ENCODE data around the gene DENR.

DNA sequence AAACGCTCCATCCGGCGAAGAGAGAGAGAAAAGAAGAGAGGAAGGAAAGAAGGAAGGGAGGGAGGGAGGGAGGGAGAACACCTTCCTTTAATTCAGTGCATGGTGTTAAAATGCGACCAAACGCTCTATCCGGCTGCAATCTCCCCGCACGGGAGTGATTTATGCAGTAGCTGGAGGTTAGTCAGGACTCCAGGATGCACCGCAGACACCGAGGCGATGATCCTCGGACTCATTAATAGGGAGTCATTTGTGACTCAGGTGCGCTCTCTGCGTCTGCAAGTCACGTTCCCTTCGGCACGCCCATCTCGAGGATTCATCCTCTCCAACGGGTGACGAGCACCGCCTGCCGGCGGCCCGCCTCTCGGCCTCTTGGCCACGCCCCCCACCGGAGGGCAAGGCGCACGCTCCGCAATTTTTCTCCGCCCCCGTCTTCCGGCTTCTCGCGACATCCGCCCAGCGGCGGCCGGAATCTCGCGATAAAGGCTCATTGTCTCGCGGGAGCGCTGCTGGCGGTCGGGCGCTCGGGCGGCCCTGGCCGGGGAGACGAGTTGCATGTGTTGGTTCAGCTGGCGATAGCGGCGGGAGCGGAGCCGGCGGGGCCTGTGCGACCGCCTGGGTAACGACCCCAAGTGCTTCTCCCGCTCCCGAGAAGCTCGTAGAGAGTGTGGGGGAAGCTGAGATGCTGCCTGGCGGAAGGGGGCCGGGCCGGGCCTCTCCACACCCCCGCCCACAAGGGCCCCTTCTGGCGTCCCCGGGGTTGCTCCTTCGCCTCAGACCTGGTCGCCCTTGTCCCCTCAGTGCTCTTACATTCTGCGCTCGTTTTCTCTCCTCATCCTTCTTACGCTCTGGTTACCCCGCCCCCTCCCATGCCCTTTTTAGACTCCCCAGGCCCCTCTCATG, at the start of gene DENR:
TSS of gene DENR (plus strand) at position 490 of the 900 bp plus-strand sequence.
- PRO-cap = bidirectional peak, plus-strand start at position 490 of the sequence, minus-strand start at position 163 of the sequence
- RAMPAGE, long total RNA, 3 experiments = start-site peak on the plus strand in 3 of 3 experiments, centred at positions 515 to 523 of the sequence, 1,074 to 1,540 reads per replicate

- PRO-cap = no peak
- RAMPAGE, long total RNA, 3 experiments = no peak in any of the 3 experiments
These were observed 1.1 kb downstream of the DENR start for GRCh38 chr12:122753689-122754244.

GRCh38 chr12:122837492-122838399, 2.5 kb downstream of the HIP1R start:
- PRO-cap = no peak
- RAMPAGE, long total RNA, 3 experiments = no peak in any of the 3 experiments

- PRO-cap = no peak
- RAMPAGE, long total RNA, 3 experiments = no peak in any of the 3 experiments
These were observed 12.0 kb downstream of the VPS37B start for GRCh38 chr12:122883754-122884398.

DNA sequence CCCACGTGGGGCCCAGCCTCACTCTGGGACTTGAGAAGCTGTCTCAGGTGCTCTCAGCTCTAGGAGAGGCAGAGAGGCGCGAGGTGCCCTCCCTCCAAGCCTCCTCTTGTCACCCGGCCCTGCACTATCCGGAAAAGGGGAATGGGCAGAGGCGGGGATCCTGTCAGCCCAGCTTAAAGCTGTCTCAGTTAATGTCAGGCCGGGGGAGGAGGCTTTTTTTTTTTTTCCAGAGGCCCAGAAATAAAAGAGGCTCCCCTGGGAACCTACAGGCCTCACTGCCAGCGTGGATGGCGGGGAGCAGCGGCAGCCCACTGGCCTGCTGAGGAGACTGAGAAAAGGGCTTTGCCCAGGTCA, 769 bp downstream of the ABCB9 start:
- PRO-cap = no peak
- RAMPAGE, long total RNA, 3 experiments = no peak in any of the 3 experiments

GRCh38 chr12:123005053-123005807, 24.7 kb downstream of the ARL6IP4 start:
- PRO-cap = no peak
- RAMPAGE, long total RNA, 3 experiments = no peak in any of the 3 experiments

GRCh38 chr12:123050050-123050875, 69.8 kb downstream of the ARL6IP4 start:
- PRO-cap = unidirectional peak, minus-strand start at chr12:123050056; bidirectional peak, plus-strand start at chr12:123050684, minus-strand start at chr12:123050483
- RAMPAGE, long total RNA, 3 experiments = no peak in any of the 3 experiments

DNA sequence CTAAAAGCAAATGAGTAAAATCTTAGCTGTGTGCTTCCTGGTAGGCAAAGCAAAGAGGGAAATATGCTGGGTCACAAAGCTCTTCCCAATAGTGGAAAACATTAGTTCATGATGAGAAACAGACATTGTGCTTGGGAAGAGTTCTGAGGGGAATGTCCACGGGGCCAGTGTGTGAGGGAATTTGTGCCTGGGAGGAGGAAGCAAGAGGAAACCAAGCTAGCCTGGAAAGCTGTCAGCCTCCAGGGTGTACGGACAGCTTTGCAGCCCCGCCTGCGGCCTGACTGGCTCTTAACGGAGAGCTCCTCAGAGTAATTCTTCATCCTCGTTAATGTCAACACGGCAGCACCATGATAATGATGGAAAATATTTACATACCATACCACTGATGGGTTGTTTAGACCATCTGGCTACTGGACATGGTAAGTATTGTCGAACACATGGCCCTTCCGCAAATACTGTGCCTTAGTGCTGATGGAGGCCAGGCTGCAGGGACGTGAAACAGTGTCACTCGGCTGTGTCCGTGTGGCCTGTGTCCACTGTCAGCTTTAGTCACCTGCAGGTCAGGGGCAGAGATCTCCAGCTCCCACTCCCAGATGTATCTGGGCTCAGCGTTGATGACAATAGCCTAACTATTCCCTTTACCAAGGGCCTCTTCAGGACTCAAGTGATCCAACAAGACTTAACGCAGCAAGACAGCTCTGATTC, 32.3 kb downstream of the PITPNM2 start:
- PRO-cap = no peak
- RAMPAGE, long total RNA, 3 experiments = no peak in any of the 3 experiments

DNA sequence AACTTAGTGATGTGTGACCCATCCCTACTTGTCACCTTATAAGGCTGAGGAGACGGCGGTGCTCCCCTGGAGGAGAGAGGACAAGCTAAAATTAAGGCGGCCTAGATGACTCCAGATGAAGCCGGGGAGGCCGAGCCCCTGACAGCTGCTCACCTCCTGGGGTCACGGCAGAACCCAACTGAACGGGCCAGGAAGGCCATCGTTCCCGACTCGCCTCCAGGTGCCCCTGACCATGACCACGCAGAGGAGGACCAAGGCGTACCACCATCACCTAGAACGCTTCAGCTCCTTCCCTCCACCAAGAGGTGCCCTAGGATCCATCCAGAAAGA, 911 bp upstream of the PITPNM2 start:
- PRO-cap = no peak
- RAMPAGE, long total RNA, 3 experiments = no peak in any of the 3 experiments

GRCh38 chr12:123291896-123292517, 20.4 kb upstream of the CDK2AP1 start:
- PRO-cap = no peak
- RAMPAGE, long total RNA, 3 experiments = no peak in any of the 3 experiments

- PRO-cap = no peak
- RAMPAGE, long total RNA, 3 experiments = no peak in any of the 3 experiments
These were observed 22.1 kb upstream of the CDK2AP1 start for GRCh38 chr12:123293540-123294278.

- PRO-cap = no peak
- RAMPAGE, long total RNA, 3 experiments = no peak in any of the 3 experiments
These were observed 44.3 kb downstream of the SBNO1 start for GRCh38 chr12:123320073-123321067.

DNA sequence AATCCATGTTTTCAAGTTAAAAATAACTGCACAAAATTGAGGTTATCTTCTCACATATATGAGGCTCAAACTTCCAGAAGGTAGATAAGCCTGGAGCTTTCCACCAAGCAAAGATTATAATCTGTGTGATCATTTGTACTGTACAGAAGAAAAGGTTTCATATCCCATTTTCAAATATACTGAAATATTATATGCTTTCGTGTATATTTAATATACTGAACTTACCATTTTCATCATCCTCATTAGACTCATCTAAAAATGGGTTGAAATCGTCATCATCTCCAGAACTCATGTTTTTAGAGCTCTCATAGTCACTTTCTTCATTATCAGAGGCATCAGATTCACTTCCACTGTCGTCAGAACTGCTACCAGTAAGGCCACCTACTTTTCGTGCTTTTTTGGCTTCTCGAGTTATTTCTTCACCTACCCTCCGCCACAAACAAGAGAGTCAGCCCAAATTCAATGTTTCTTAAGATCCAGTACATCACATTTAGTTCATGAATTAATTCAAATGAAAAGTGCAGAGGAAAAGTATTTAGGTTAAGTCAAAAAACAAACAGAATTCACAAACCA, 43.3 kb downstream of the SBNO1 start:
- PRO-cap = no peak
- RAMPAGE, long total RNA, 3 experiments = no peak in any of the 3 experiments

GRCh38 chr12:123327116-123328179, 37.2 kb downstream of the SBNO1 start:
- PRO-cap = no peak
- RAMPAGE, long total RNA, 3 experiments = no peak in any of the 3 experiments

- PRO-cap = no peak
- RAMPAGE, long total RNA, 3 experiments = no peak in any of the 3 experiments
These were observed 7.7 kb downstream of the KMT5A start for GRCh38 chr12:123391483-123392161.

GRCh38 chr12:123398182-123398997, 14.5 kb downstream of the KMT5A start:
- PRO-cap = no peak
- RAMPAGE, long total RNA, 3 experiments = no peak in any of the 3 experiments

- PRO-cap = no peak
- RAMPAGE, long total RNA, 3 experiments = no peak in any of the 3 experiments
These were observed 7.9 kb downstream of the SNRNP35 start for GRCh38 chr12:123465648-123466508.

DNA sequence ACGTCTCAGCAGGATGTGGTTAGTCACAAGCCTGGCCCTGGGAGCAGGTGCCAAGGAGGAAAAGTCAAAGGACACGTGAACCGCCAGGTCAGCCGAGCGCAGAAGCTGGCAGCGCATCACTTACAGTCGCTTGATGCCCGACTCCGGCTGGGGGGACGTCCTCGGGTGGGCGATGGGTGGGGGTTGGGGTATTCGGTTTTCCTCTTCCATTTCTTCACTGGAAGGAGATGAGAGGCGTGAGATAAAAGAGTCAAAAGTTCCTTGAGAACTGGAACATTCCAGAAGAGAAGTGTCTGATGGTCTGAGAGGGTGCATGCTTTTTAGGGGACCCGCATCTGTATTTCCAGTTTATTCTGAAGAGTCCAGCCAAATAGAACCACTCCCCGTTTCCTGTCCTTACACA, 26.1 kb downstream of the SNRNP35 start:
- PRO-cap = no peak
- RAMPAGE, long total RNA, 3 experiments = no peak in any of the 3 experiments

DNA sequence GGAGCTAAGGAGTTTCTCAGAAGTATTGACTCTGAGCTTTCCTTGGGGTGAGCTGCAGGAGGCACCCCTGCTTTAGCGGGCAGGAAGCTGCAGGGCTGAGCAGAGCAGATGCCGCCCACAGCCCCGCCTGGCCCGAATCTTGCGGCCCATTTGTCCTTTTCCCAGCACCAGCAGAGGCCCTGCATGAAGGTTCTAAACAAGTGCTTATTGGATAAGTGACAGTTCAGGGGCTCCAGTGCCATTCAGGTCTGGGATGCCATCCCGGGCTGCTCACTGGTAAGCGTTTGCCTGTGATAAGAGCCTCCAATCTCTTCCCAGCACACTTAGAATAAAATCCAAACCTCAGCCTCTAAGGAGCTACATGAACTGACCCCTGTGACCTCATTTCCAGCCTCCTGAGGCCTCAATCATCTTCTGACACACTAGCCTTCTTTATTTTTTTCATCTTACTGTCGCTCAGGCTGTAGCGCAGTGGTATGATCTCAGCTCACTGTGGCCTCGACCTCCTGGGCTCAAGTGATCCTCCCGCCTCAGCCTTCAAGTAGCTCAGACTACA, 11.3 kb downstream of the RILPL1 start:
- PRO-cap = no peak
- RAMPAGE, long total RNA, 3 experiments = no peak in any of the 3 experiments

DNA sequence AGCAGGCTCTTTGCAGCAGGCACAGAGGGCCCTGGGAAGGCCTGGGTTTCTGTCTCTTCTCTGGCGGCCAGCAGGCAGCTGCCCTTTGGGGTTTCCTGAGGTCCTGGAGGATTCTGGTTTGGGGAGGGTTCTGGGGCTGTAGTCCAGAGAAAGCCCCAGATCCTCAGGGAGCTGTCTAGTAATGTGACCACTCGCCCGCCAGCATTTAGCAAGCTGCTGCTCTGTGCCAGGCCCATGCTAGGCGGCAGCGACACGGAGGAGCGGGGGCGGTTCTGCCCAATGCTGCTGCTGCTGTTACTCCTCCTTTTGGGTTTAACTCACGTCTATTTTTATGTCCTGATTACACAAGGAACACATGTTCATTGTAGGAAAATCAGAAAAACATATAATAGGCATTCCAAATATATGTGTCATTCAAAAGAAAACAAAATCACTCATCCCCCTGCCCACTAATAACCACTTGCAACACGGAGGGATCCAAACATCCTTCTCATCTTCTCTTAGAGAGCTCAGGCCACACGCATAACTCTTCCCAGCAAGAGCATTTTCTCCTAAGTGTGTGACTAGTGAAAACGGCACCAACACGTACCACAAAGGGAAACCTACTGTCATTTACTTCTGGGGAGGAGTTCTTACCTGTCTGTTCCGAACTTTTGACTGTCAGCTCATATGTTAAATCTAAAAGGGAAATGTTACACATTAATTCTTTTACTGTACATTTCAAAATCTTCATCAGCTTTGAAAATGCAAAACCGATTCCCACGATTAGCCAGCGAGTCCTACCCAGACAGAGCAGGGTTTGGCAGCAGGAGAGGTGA, 30.3 kb downstream of the CCDC92 start:
- PRO-cap = no peak
- RAMPAGE, long total RNA, 3 experiments = no peak in any of the 3 experiments